HT1080 (cell line): ENCODE measurements around a stretch of chr2.

RAMPAGE:
- cytosol, long total RNA: no peak
- long total RNA: no peak
- nucleus, long total RNA: no peak
Observed at GRCh38 chr2:46309031-46309928, 12.1 kb downstream of the EPAS1 start.

GRCh38 chr2:46381478-46381847 lies 84.3 kb downstream of the EPAS1 start:
RAMPAGE:
- cytosol, long total RNA: no peak
- long total RNA: no peak
- nucleus, long total RNA: no peak

DNA sequence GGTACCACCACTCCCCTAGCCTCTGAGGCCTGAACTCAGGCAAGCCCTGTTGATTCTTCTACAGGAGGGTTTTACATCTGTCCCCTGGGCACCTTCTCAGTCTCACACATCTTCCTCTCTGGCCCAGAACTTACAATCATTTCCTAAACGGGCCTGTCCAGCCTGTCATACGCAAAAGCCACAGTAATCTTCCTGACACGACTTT lies 82.8 kb upstream of the RHOQ start:
RAMPAGE:
- cytosol, long total RNA: no peak
- long total RNA: no peak
- nucleus, long total RNA: no peak

DNA sequence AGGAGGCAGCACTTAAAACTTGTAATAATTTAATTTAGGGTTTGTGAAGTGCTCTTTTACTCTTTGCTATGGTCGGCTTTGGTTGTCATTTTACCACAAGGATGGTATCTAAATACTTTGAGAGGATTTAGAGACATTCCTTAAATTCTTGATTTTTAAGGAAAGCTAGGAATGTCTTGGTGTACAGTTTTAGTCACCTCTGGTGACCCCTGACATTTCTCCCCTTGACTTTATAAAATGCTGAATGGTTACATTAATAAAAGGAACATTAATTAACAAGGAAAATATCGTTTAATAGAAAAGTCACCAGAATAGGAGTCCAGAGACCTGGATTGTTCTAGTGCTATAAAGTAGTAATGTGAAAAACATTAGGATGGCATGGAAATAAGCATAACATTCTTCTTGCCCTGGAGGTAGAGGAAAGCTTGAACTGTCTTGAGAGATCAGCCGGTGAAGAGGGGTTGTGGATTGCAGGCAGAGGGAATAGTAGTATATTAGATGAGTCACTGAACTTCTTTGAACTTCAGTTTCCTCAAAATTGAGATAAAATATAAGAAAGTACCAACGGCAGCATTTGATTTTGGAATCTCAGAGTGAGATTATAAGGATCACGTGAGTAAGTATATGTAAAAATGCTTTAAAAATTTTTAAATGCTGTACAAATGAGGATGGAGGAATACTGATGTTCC lies 7.4 kb downstream of the SOCS5 start:
RAMPAGE:
- cytosol, long total RNA: no peak
- long total RNA: no peak
- nucleus, long total RNA: no peak

GRCh38 chr2:46818336-46818734 lies 97.3 kb downstream of the MCFD2 start:
RAMPAGE:
- cytosol, long total RNA: no peak
- long total RNA: no peak
- nucleus, long total RNA: no peak

RAMPAGE:
- cytosol, long total RNA: no peak
- long total RNA: no peak
- nucleus, long total RNA: no peak
Observed at GRCh38 chr2:46847765-46848362, 67.7 kb downstream of the MCFD2 start.

DNA sequence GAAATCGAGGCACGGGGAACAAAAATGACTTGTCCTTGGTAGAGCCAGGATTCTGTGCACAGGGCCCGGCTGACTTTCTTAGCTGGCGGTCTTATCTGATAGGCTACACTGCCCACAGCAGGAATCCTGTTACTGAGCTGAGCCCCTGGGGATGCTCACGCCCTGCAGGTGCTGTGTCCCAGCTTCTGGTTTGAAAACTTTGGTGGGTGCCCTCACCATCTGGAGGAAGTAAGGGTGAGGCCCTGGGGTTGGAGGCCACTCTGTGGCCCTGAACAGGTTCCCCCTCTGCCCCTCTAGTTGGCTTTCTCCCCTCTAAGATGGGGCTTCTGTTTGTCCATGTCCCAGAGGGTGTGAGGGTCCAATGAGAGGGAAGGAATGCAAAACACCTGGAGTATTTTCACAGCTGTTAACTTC lies 43.1 kb downstream of the TTC7A start:
RAMPAGE:
- cytosol, long total RNA: no peak
- long total RNA: no peak
- nucleus, long total RNA: no peak

DNA sequence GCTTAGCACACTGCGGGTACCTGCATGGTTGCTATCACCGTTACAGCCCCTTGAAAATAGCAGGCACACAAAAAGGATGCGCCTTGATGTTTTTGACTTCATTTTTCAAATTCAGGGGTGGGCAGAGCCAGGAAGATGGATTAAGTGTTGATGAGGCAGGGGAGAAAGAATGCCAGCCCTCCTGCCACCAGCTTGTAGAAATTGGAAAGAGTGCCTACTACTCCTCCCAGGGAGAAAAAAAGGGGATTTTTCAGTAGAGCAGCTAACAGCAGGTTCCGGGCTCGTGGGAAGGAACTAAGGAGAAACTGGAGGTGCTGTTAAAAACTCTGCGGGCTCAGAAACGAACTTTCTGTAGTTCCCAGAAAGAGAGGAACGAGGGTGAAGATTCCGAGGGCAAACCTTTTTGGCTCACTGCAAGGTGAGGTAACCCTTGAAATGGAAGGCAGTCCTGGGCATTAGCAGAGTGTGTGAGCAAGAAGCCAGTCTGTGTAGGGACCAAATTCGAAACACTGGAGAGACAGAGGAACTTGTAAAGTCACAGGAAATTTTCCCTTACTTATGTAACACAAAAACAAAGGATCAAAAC lies 74.7 kb downstream of the TTC7A start:
RAMPAGE:
- cytosol, long total RNA: no peak
- long total RNA: no peak
- nucleus, long total RNA: no peak

DNA sequence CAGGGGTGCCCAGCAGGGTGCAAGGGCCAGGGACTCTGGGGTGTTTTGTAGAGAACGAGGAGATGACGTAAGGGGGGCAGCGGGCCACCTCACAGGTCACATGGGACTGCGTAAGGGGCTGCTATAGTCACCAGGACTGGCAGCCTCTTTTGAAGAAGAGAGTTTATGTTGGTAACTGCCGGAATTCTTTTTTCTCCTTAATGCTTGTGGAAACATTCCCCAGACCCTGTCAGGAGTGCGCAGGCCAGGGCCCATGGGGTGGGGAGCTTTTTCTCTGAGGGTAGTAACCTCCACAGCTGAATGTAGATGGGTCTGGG lies 86.7 kb downstream of the TTC7A start:
RAMPAGE:
- cytosol, long total RNA: no peak
- long total RNA: no peak
- nucleus, long total RNA: no peak

DNA sequence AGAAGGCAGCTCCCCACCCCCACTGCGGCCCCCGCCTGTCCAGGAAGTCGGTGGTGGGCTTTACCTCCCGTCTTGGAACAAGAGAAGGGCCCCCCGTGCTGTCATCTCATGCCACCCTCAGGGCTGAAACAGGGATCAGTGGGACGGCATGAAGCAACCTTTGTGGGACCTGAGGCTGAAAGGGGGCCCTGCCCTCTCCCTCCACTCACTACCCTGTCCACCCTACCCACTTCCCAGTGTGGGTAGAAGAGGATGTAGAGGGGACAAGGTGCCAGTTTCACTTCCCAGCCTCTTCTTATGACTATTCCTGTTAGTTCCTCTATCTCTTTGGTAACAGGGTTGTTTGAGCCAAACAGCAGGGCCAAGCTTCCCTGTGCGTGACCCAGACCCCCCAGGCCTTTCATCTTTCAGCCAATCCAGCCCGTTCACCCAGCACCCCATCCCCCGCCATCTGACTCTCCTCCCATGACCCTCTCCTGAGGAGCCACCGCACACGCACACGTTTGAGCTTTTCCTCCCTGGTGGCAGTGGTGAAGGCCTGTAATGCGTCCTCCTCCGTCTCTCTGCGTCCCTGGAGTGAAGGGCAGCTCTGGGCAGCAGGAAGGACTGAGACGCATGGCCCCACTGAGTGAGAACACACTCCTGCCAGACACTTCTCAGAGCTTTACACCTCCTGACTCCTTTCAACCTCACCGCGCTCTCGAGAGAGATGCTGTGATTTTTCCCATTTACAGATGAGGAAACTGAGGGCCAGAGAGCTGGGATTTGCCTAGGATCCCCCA lies 82.3 kb downstream of the STPG4 start:
RAMPAGE:
- cytosol, long total RNA: no peak
- long total RNA: no peak
- nucleus, long total RNA: no peak

RAMPAGE:
- cytosol, long total RNA: no peak
- long total RNA: no peak
- nucleus, long total RNA: no peak
Observed at GRCh38 chr2:47075295-47075877, 79.7 kb downstream of the STPG4 start.

DNA sequence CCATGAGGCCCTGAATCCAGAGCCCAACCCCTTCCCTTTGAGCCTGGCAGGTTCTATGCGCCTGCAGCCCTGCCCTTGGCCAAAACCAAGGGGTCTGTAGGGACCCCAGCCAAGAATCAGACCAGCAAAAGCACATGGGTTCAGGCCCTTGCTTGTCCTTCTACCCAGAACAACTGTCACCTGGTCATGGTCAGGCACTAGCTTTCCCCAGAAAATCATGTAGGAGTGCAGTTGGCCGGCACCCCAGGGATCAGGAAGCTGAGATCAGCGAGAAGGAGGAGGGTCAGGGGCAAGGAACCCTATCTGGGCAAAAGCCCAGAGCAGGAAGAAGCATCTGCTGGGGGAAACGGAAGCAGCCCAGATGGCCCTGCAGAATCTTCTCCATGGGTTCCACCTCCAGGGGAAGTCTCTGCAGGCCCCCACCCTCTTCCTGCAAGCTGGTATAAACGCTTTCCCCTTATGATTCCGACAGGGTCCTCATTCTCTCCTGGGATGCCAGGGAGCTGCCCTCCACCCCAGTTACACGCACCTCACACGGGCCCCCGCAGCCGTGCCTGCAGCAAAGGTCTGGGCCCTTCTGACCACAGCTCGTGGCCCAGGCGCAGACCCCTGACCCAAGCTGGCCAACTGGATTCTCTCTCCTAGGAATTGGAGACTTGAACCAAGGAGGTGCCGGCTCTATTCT lies 71.2 kb downstream of the STPG4 start:
RAMPAGE:
- cytosol, long total RNA: no peak
- long total RNA: no peak
- nucleus, long total RNA: no peak

DNA sequence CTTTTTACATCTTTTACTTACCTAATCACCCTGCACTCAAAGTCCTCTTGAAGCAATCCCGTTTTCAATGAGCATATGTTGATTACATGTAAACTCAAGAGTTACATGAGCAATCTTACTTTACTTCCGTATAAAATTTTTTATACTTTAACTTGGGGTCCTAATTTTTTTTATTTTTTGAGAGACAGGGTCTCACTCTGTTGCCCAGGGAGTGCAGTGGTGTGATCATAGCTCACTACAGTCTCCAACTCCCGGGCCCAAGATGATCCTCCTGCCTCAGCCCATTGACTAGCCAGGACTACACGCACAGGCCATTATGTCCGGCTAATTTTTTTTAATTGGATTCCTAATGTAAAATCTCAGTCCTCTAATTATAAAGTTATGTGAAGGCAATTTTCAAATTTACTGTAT lies 2.2 kb downstream of the CALM2 start:
RAMPAGE:
- cytosol, long total RNA: no peak
- long total RNA: no peak
- nucleus, long total RNA: no peak

DNA sequence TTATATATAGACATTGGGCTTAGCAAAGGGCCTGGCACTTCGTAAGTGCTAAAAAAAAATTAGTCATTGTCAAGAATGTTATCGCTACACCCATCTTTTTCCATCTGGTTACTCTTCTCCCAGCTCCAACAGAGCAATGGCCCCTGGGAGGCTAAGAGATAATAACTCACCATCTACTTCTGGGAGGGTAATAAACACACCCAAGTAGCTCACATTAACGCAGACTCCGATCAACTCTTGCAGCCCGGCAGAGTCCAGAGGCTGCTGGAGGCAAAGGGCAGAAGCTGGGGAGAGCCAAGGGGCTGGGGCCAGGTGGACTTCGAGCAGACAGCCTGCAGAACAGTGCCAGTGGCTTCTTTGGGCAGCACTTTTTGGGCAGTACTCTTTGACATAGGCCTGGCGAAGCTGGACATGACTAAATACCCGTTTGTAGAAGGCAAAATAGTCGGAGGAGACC lies 42.8 kb upstream of the CALM2 start:
RAMPAGE:
- cytosol, long total RNA: no peak
- long total RNA: no peak
- nucleus, long total RNA: no peak

DNA sequence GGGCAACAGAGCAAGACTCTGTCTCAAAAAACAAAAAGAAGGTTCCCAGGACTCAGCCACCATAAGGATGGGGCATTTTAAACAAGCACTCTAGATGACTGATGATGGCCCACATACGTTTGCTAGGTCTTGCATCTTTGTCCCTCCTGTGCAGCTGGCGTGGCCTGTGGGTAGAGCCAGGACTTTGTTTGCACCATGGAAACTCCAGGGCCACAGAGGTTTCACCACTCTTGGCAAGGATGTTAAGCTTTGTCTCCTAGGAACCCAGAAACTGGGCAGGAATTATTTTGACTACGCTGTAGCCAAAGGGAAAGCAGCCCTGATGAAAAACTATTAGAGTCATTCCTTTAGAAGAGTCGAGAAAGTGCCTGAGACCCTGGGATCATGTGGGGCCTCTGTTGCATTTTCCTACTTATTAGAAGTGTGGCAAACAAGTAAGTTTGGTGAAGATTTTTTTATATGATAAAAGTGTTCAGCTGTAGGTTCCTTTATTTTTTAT lies 54.2 kb upstream of the CALM2 start:
RAMPAGE:
- cytosol, long total RNA: no peak
- long total RNA: no peak
- nucleus, long total RNA: no peak

GRCh38 chr2:47270006-47270211 lies 93.6 kb upstream of the CALM2 start:
RAMPAGE:
- cytosol, long total RNA: no peak
- long total RNA: no peak
- nucleus, long total RNA: no peak

DNA sequence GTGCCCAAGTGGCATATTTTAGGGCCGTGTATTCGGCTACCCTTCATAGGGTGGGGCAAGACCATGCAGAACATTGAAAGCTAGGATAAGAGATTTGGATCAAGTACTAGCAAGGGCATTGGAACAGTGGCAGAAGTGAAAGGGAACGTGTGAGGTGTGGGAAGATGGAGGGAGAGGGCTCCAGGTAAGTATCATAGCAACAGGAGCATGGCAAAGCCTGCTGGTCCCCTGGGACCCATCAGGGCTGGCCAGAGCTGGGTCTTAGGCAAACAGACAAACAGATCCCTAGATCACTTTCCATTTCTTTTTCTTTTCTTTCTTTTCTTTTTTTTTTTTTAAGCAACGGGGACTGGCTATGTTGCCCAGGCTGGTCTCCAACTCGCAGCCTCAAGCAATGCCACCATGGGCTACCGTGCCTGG lies 95.2 kb upstream of the CALM2 start:
RAMPAGE:
- cytosol, long total RNA: no peak
- long total RNA: no peak
- nucleus, long total RNA: no peak

GRCh38 chr2:47378879-47379129 lies 9.7 kb downstream of the EPCAM start:
RAMPAGE:
- cytosol, long total RNA: no peak
- long total RNA: no peak
- nucleus, long total RNA: no peak

DNA sequence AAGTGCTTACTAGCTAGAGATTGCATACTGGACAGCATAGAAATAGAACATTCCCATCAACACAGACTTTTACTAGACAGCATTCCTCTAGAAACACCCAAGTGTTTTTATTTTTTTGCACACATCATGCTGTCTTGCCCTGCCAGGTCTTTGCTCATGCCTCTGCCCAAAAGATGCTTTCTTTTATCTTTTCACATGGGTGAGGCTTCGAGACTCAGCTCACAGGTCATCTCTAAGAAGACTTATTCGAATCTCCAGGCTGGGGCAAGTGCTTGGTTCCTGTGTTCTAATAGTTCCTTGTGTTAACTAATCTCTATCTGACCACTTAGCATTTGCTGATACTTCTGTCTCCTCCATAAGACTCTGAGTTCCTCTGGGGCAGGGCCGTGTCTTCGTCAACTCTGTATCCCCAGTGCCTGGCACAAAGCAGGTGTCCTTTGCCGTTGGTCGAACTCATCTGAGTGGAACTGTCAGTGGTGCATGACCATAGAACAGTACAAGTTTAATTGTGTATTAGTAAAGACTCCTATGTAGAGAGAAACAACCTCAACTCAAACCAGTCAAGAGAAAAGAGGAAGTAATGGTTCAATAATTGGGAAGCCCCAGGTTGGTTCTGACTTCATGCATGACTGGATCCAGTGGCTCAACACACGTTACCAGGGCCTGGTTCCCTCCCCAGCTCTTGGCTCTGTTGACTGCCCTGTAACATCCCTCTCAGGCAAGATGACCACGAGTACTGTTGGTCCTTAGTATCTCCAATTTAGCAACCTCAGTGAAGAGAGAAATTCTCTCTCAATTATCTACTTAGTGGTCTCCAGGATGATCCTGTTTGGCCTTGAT lies 58.8 kb upstream of the MSH6 start:
RAMPAGE:
- cytosol, long total RNA: no peak
- long total RNA: no peak
- nucleus, long total RNA: no peak

GRCh38 chr2:47777440-47778207 lies 5.3 kb upstream of the MSH6 start:
RAMPAGE:
- cytosol, long total RNA: no peak
- long total RNA: no peak
- nucleus, long total RNA: no peak